Metastatic Liver Carcinoma in the Lung (tissue), 2 donors: Measurements from ENCODE around the genes MYO3B and DLX1.

- PRO-cap, 2 experiments = no peak in any of the 2 experiments
Observed at GRCh38 chr2:169630720-169631202, 46.6 kb downstream of the PPIG start.

DNA sequence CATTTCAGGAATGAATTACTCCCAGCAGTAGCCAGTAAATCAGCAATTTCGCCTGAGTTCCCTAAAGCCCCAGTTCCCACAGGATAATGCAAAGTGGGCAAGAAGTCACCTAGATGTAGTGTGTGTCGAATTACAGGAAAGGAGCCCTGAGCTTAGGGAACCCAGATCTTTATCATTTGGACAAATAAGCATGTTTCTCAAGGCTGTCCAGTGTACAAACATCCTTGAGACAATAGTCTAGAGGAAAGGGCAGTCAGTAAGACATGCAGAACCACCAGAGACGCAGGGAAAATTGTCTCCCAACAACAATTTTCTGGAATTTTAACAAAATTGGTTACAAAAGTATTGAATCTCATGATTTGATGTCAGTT, 1.5 kb downstream of the PHOSPHO2 start:
- PRO-cap, 2 experiments = no peak in any of the 2 experiments

- PRO-cap, 2 experiments = no peak in any of the 2 experiments
Observed at GRCh38 chr2:169761360-169762069, 27.9 kb downstream of the KLHL23 start.

DNA sequence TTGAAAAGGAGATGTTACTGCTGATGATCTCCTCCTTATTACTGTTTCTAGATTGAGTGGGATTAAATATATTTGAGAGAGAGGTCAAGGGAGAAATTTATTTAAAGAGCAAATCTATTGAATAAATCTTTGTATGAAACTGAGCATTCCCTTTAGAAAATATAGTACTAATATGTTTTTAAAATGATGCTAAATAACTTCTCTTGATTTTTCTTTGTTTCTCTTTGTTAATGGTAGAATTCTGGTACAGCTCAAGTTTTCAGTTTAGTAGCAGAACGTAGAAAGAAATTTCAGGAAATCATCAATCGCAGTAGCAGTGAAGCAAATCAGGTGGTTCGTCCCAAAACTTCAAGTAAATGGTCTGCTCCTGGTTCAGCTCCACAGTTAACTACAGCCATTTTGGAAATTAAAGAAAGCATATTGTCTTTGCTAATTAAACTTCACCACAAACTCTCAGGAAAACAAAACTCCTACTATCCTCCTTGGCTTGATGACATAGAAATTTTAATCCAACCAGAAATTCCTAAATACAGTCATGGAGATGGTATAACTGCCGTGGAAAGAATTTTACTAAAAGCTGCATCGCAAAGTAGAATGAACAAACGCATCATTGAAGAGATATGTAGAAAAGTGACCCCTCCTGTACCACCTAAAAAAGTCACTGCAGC, 122.2 kb downstream of the UBR3 start:
- PRO-cap, 2 experiments = no peak in any of the 2 experiments

GRCh38 chr2:170062779-170063430, 115.0 kb upstream of the MYO3B start:
- PRO-cap, 2 experiments = no peak in any of the 2 experiments

DNA sequence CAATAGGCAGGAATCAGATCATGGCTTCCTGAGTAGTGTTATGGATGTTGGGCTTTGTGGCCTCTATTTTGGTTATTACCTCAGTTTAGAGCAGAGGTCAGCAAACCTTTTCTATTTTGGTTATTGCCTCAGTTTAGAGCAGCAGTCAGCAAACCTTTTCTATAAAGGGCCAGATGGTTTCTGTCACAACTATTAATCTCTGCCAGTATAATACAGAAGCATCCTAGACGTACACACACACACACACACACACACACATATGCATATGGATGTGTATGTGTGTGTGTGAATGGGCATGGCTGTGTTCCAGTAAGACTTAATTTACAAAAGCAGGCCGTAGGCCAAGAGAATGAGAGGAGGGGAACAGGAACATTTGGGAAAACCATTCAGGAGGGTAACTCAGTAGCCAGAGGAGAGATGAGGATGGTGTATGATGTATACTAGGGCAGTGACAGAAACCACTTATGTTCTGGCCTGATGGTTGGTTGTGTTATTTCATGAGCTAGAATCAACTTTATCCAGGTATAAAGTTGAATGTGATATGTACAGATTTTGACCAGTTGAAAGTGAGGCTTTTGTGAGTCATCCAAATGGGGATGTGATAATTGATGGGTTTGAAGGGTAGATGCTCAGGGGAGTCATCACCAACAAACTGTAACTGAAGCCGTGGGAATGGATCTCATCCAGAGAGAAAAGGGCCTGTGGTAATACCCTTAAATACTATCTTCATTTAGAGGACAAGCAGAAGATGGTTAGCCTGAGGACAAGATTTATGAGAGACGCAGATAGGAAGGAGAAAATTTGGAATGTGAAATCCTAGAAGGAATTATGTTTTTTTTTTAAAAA, 90.8 kb upstream of the MYO3B start:
- PRO-cap, 2 experiments = no peak in any of the 2 experiments

- PRO-cap, 2 experiments = no peak in any of the 2 experiments
Observed at GRCh38 chr2:170178018-170178276, at the start of gene MYO3B. TSS of gene MYO3B (plus strand) at chr2:170178147.

- PRO-cap, 2 experiments = no peak in any of the 2 experiments
Observed at GRCh38 chr2:171089500-171089955, 71.2 kb downstream of the TLK1 start.

DNA sequence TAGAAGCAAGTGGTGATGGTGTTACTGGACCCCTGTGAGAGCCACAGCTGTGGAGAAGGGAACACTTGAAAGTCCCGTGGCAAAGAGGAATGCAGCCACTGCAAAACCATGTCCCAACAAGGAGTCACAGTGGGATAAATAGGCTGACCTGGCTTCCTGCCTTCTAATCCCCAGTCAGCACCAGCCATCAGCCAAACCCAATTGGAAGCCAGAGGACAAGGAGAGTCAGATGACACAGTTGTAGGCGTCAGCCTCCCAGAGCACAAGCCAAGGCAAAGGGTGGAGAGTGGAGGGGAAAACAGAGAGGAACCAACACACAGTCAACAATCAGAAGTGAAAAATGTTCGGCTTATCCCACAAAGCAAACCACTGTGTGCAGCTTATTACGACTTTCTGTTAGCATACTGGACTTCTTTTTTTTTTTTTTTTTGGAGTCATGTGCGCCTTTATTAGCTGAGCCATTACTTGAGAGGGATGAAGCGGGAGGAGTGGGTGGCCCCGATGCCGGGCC, 5.4 kb upstream of the CYBRD1 start:
- PRO-cap, 2 experiments = no peak in any of the 2 experiments

DNA sequence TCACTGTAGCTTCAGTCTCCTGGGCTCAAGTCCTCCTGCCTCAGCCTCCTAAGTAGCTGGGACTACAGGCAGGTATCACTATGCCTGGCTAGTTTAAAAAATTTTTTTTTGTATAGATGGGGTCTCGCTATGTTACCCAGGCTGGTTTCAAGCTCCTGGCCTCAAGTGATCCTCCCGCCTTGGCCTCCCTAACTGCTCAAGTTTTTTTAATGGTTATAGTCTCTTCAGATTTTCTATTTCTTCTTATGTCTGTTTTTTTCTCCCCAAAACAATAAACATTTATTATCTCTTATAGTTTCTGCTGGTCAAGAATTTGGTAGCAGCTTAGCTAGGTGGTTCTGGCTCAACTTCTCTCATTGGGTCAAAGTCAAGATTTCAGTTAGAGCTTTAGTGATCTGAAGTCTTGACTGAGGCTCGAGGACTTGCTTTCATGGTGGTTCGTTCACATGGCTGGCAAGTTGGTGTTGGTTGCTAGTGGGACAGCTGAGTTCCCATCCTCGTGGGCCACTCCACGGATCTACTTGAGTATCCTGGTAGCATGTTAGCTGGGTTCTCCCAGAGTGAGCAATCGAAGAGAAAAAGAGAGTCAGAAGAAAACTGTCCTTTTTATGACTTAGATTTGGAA, 12.6 kb downstream of the DYNC1I2 start:
- PRO-cap, 2 experiments = no peak in any of the 2 experiments

- PRO-cap, 2 experiments = peak in 1 of 2 experiments; most common minus-strand start chr2:172085343 (in 1)
Observed at GRCh38 chr2:172085190-172086039, at the start of gene DLX1. TSS of gene DLX1 (plus strand) at chr2:172085507.

- PRO-cap, 2 experiments = no peak in any of the 2 experiments
Observed at GRCh38 chr2:172090096-172091268, 5.2 kb downstream of the DLX1 start.

GRCh38 chr2:172172352-172172921, 69.7 kb upstream of the DLX2 start:
- PRO-cap, 2 experiments = no peak in any of the 2 experiments

DNA sequence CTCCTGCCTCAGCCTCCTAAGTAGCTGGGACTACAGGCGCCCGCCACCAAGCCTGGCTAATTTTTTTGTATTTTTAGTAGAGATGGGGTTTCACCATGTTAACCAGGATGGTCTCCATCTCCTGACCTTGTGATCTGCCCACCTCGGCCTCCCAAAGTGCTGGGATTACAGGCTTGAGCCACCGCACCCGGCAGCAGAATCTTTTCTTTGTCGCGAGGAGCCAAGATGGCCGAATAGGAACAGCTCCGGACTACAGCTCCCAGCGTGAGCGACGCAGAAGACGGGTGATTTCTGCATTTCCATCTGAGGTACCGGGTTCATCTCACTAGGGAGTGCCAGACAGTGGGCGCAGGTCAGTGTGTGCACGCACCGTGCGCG, 112.3 kb upstream of the ITGA6 start:
- PRO-cap, 2 experiments = no peak in any of the 2 experiments

- PRO-cap, 2 experiments = no peak in any of the 2 experiments
Observed at GRCh38 chr2:172397028-172397375, 30.4 kb upstream of the ITGA6 start.

DNA sequence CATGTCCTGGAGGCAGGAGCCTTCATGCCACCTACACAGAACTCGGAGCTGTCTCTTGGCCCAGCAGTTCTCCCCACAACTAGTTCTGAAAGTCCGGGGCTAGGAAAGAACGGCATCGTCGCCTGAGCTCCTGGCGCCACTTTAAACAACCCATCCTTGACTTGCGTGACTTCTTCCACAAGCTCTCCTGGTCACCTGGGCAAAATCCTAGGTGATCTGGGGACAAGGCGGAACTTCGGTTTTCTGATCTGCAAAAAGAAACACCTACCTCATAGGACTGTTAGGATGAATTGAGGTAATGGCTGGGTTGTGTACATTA, 667 bp upstream of the ITGA6 start:
- PRO-cap, 2 experiments = no peak in any of the 2 experiments

GRCh38 chr2:172496070-172496511, 59.8 kb upstream of the PDK1 start:
- PRO-cap, 2 experiments = no peak in any of the 2 experiments

- PRO-cap, 2 experiments = no peak in any of the 2 experiments
Observed at GRCh38 chr2:172607205-172607900, 51.5 kb downstream of the PDK1 start.

DNA sequence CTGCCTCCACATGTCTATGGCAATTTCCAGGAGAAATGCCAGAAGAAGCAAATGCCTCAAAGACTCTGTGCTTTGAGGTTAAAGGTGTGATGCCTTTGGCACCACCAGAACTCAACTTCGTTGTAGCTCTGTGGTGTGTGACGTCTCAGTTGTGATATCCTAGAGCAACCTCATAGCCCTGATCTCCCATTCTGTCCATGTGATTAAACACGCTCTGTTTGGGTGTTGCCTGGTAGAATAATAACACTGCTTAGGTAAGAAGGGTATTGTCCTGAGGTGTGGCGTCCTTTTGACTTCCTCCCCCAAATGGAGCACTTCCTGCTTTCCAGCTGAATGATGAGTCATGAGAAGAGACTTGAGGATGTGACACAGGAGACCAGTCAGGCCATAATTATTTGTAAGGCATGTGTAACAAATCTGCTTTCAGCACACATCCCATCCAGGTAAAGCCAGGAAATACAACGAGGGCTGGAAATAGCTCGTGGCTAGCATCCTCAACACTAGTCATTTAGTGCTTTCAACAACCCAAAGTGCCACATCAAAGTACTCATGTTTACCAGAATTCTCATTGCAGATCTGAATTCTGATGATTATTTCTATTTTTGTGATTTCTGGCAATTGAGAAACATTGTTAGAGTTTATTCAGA, 100.8 kb downstream of the RAPGEF4 start:
- PRO-cap, 2 experiments = no peak in any of the 2 experiments

- PRO-cap, 2 experiments = no peak in any of the 2 experiments
Observed at GRCh38 chr2:172930820-172931949, 144.5 kb upstream of the MAP3K20 start.